Fibroblast of villous mesenchyme (primary cell): ENCODE results near the gene TSC22D2.

DNA sequence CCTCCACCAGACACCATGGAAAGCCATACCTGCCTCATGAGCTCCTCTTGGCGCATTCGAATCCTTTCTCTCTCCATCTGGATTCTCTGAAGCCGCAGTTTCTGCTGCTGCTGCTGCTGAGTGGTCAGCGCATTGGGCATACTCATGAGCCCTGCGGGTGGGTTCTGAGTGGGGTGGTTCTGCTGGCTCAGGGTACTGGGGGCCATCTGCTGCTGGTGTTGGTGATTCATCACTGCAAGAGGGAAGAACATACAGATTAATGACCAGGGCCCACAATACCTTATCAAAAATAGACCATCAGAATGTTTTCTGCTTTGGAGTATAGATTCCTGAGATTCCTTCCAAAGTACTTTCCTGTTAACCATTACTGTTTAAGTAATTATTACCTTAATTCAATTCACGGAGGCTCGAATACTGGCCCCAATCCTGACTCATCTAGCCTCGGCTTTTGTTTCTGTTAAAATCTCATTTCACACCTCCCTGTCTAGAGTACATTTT is 67.9 kb downstream of the TM4SF4 start:
- CAGE, long polyA plus RNA = no peak

GRCh38 chr3:149570936-149571456 is 86.8 kb downstream of the WWTR1 start:
- CAGE, long polyA plus RNA = no peak

GRCh38 chr3:149658737-149659177 is 932 bp upstream of the WWTR1 start:
- CAGE, long polyA plus RNA = no peak

- CAGE, long polyA plus RNA = no peak
Observed at GRCh38 chr3:149968199-149968702, 2.4 kb downstream of the PFN2 start.

- CAGE, long polyA plus RNA = no peak
Observed at GRCh38 chr3:150278990-150279244, 129.2 kb upstream of the TSC22D2 start.

- CAGE, long polyA plus RNA = no peak
Observed at GRCh38 chr3:150362758-150363463, 45.2 kb upstream of the TSC22D2 start.

DNA sequence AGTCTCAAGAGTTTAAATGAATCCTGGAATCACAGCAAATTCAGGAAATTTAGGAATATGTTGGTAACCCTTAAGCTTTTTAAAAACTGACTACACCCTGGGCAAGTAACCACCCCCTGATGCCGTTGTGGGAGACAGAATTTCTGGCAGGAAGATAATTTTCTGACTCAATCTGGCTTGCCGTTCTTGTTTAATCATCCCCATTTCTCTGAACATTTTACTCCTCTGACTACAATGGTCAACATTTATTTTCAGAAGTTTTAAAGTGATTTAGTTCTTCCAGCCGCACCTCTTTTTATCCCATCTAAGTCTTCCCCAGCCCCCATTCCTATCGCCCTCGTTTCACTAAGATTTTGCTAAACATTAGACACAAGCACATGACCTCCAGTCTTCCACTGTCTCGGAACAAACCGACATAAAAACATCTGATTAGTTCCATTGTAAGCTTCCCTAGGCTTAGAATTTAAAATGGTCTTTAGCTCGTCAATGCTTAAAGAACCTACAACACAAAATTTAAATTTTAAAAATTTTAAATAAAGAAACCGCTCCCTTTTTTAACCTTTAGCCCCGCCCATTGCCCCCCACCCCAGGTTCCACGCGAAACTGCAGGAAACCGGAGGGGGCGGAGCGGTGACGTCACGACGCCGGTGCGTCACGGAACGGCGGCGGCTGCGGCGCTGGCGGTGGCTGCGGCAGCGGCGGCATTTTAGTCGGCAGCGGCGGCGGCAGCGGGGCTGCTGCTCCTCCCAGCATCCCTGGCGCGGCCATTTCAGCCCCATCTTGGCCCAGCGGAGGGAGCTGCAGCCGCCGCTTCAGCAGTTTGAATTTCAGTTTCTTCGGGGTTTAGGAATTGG is at the start of gene TSC22D2:
Gene TSC22D2 (plus strand): TSS at position 709 of the 854 bp plus-strand sequence.
- CAGE, long polyA plus RNA = no peak

DNA sequence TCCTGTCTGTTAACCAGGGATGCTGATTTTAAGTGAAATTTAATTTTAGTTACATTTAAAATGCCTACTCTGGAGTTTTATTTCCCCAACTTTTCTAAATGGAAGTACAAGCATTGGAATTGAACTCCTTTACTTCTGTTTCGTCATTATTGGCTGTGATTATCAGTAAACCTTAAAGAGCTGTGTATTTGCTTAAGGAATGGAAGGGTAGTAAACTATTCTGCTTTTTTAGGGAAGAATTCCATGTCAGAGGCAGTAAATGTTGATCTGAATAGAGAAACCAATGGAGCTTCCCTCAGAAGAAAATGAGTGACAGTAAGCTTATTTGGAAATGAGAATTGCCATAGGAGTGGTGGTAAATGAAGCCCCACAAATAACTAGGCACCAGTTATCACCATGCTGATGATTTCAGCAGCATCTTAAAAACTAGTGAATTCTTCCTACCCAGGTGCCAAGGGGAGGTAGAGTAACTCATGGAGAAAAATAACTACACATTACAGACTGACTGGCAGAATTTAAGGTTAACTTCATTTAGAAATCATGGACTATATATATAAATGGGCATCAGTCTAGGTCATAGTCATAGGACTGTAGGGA is 20.9 kb downstream of the TSC22D2 start:
- CAGE, long polyA plus RNA = no peak

DNA sequence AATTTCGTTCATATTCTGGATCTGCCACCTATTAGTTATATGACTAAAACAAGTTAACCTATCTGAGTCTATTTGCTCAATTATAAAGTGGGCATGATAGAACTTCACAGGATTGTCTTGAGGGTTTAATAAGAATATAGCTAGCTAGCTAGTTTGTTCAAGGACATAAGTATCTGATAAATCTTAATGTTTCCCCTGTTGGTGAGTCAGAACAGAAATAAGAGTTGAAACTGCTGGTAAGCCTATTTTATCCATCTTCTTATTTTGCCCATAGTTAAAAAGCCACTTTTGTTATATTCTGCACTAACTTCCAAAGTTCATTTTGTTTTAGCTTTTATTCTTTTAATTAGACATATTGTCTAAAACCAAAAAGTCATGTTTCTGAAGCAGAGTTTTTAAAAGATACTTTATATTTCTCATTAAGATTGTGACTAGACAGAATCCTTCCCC is 9.4 kb downstream of the SELENOT start:
- CAGE, long polyA plus RNA = no peak

- CAGE, long polyA plus RNA = no peak
Observed at GRCh38 chr3:150728923-150729127, 25.1 kb upstream of the ERICH6 start.

GRCh38 chr3:150762247-150763032 is 529 bp downstream of the SIAH2 start:
- CAGE, long polyA plus RNA = no peak

GRCh38 chr3:150779039-150779695 is 16.2 kb upstream of the SIAH2 start:
- CAGE, long polyA plus RNA = no peak

DNA sequence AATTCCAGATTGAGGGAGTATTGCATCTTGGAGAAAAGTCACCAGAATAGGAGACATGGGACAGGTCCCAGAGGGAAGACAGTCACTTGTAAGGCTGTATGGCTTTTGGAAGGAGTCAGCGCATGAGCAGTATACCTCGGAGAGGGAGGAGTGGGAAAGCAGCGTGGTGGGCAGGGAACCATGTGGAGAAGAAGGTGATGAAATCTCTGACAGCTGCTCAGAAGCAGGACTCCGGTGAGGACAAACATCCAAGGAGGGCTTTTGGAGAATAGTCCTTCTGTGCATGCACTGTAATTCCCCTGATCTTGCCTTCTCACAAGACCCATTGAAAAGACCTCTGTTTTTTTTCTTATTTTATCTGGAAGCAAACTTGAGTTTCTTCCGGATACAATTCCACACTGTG is 29.2 kb upstream of the SIAH2 start:
- CAGE, long polyA plus RNA = no peak

DNA sequence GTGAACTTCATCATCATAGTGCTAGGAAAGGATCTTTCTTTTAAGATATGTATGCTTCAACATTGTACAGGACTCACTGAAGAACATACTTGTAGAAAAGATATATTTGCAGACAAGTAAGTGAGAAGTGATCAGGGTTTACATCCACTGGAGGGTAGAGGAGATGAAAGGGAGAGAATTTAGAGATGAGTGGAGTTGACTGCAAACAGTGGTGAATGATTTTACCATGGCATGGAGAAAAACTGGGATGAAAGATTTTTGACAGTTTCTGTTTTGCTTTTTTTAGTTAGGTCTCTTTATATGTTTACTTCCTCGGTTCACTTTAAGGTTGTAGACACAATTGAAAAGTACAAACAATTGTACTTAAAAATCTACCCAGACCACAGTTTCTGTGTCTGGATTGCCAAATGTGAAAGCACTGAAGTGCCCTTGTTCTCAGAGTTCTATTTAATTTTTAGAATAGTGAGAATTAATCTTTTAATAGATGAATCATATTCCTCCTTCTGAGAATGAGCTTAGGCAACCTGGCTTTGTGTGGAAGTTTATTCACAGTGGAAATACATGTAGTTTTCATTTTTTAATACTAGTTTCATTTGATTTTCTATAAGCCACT is 1.6 kb upstream of the GPR171 start:
- CAGE, long polyA plus RNA = no peak

- CAGE, long polyA plus RNA = no peak
Observed at GRCh38 chr3:151265074-151265273, 13.4 kb downstream of the P2RY14 start.

GRCh38 chr3:151269600-151270073 is 8.7 kb downstream of the P2RY14 start:
- CAGE, long polyA plus RNA = no peak

DNA sequence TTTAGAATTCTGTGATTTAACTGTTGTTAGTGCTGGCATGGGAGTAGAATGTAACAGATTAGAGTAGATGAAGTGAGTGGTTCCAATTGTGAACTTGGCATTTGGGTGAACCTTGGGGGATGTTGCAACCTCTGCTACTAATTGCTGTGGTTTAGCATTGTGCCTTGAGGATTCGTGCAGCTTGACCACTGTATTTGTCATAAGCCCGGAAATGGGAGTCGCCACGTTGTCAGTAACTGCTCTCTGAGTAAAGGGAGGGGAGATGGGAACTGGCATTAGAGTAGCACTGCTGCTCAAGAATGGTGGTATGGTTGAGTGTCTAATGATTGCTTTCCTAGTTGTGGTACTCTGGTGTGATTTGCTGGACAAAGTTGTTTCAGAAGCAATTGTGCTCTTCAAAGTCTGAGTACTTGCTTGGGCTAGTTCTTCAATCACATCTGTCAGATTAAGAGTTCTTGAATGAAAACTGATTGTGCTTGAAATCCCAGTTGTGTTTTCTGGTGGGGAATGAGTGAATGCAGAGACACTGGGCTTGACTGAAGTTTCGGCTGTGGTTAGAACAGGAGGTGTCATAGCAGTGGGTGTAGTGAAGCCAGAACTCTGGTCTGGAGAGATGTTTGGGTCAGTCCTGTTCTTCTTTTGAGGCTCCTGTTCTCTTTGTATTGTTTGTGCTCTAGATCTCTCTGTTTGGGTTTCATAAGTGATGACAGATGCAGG is 15.4 kb downstream of the IGSF10 start:
- CAGE, long polyA plus RNA = no peak

- CAGE, long polyA plus RNA = no peak
Observed at GRCh38 chr3:151839054-151839253, 25.0 kb downstream of the AADAC start.

- CAGE, long polyA plus RNA = no peak
Observed at GRCh38 chr3:152236791-152237191, 31.9 kb upstream of the MBNL1 start.

GRCh38 chr3:152240972-152241628 is 27.6 kb upstream of the MBNL1 start:
- CAGE, long polyA plus RNA = no peak